Smooth muscle cell (in vitro differentiated cells): ENCODE measurements around the genes TPRG1 and MB21D2.

DNA sequence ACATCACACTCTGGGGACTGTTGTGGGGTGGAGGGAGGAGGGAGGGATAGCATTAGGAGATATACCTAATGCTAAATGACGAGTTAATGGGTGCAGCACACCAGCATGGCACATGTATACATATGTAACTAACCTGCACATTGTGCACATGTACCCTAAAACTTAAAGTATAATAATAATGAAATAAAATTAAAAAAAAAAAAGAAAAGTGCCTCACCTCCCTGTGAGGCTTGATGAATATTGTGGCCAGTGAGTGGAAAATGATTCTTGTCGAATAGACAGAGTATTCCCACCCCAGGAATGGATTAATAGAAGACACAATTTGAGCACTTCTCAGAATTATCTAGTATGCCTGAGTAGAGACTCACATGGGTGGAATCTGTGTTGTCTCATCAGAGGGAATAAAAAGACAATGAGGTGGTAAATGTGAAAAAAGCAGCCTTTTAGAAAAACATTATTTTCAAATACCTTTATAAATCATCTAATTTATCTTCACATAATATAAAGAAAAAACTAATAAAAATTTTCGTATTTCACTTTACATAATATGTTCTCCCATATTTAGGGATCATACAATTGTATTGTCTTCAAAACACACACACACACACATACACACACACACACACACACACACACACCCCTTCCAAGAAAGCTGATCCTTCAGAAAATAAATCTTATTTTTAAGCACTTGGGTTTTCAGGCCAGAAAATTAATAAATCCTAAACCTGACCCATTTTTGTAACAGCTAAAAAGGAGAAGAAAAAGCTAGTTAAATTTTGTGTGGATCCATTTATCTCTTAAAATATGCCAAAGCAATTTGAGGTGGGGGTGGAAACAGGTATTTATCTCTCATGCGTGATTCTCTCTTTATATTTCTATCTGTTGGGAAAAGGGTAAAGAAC, 285.4 kb upstream of the TPRG1 start:
- RAMPAGE, long total RNA = no peak

GRCh38 chr3:188955982-188956416, 215.8 kb upstream of the TPRG1 start:
- RAMPAGE, long total RNA = no peak

DNA sequence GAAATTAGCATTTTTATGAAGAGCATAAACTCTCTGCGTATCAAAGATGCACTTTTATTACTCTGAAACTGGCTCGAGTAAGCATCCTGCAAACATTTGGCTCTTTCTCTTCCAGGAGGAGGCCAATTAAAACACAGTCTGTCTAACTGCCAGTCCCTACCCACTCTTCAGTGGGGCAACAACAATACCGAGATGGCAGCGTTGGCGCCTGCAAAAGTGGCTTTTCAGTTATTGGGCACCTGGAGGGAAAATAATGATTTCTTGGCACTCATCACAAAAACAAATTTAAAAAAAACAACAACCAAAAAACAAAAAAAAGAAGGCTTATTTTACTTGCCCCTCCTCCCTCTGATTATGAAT, 192.4 kb upstream of the TPRG1 start:
- RAMPAGE, long total RNA = no peak

GRCh38 chr3:189171601-189172290, at the start of gene TPRG1:
TPRG1 (plus strand) TSS chr3:189171971.
- RAMPAGE, long total RNA = no peak

- RAMPAGE, long total RNA = no peak
These were observed 98.5 kb downstream of the TPRG1 start for GRCh38 chr3:189270135-189270862.

GRCh38 chr3:189276772-189277691, 105.3 kb downstream of the TPRG1 start:
- RAMPAGE, long total RNA = no peak

DNA sequence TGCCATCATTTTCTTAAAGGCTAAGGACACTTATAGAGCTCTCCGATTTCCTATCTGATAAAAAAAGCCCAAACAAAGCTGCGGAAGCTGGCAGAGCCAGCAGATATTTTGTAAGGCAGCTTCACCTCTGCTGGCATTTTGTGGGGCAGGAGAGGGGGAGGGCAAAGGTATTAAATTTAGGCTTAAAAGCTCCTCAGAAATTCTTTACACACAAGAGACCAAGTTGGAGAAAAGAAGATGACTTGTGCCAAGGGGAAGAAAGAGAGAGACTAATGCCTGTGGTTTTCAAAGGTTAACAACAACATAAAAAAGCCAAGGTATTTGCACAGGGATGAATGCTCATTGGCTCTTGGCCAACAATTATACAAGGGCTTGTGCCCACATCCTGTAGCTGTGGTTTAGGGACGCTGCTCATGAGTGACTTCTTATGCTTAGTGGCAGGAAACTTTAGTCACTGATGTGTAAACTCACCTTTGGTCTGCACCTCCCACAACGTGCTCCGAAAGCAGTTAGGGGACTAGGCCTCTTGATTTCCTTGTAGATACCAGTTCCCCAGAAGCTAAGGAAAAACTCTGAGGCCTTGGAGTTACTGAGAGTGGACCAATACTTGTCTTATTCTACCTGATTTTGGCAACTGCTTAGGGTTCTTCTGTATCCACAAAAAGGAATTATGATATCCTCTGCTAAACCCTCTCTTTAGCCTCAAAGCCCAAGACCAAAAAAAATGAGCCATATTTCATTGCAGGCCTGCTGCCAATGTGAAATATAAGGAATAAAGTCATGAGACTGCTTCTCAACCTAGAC, 152.9 kb downstream of the TPRG1 start:
- RAMPAGE, long total RNA = no peak

DNA sequence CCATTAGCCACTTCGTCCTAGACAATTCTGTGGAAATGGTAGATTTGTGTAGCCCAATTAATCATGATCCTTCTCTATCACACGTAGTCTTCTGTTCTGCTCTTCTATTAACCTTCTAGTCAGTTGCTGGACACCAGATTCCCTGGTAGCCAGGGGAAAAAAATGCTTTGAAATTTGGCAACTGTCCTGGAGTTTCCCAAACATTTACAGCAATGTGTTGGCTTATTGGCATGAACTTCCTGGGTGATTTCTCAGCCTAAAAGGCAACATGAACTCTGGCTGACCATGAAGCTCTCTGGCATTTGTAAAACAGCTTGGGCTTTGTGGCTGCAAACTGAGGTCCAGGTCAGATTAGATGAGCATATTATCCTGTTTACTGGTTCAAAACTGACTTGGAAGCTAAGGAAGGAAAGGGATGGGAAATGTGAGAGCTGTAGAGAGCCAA, 139.1 kb downstream of the P3H2 start:
- RAMPAGE, long total RNA = no peak

GRCh38 chr3:190101217-190102145, 19.2 kb downstream of the P3H2 start:
- RAMPAGE, long total RNA = no peak

GRCh38 chr3:190119373-190120040, 1.2 kb downstream of the P3H2 start:
- RAMPAGE, long total RNA = no peak

DNA sequence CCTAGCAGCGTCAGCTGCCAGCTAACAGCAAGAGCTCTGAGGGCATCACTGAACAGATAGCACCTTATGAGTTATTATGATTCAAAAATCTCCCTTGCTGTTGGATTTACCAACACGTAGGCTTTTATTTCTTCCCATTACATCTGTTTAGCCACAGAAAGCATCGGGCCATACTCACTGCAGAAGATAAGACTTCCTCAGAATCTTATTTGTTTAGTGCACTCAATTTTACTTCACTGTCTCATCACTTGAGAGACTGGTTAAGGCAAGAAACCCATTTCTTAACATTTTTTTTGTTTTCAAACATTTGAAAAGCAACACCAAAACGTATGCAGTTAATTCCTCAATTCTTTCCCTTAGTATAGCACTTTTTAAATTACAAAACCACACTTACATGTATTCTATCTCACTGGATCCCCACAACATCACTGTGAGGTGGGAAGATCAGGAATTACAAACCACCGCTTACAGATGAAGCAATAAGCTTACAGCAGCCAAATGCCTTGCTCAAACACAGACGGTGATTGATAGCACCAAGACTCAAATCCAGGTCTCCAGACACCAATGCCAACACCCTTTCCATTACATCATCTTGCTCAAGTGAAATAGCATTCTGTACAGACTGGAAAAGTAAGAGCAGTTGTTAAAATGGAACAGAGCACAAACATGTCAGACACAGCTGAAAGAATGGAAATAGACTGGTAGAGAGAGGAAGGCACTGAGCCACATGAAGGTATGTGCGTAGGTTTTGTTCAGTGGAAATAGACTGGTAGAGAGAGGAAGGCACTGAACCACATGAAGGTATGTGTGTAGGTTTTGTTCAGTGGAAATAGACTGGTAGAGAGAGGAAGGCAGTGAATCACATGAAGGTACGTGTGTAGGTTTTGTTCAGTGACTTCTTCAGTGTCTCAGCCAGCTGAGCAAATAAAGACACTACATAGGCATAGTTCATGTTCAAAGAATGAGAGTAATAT, 15.9 kb downstream of the CLDN1 start:
- RAMPAGE, long total RNA = no peak

DNA sequence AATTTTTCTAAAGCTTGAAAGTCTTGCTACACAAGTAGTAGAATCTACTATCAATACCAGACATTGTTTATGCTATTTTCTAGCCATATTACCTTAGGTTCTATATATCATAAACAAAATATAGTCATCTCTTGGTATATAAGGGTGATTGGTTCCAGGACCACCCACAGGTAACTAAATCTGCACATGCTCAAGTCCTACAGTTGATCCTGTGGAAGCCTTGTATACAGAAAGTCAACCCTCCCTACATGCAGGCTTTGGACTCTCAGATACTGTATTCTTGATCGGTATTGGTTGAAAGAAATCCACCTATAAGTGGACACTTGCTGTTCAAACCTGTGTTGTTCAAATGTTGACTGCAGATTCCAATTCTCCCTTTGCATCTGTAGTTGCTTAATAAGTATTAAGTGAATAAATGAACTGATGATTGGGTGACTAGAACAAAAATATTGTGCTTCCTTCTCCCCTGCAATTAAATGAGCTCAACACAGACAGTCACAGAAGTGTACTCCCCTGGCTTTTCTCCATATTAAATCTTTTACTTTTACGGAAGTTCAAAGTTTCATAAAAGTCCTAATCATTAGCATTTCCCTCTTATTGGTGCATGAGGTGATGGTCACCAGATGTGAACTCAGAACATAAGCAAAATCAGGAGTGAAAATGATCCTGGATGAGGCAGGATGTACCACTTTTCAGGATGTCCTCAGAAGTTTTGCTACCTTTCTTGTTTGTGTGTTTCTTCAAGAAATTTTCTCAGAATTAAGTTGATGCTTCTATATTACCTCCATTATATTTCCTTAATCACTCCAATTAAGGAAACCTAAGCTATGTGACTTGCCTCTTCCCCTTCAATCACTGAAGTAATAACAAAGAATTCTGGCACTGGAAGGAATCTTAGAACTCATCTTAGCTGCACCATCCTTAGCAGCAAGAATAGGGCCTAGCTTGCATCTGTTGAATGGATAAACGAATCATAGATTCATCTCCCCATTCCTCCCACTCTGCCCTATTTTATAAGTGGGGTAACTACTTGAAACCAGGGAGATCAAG, 4.4 kb downstream of the CLDN1 start:
- RAMPAGE, long total RNA = no peak

DNA sequence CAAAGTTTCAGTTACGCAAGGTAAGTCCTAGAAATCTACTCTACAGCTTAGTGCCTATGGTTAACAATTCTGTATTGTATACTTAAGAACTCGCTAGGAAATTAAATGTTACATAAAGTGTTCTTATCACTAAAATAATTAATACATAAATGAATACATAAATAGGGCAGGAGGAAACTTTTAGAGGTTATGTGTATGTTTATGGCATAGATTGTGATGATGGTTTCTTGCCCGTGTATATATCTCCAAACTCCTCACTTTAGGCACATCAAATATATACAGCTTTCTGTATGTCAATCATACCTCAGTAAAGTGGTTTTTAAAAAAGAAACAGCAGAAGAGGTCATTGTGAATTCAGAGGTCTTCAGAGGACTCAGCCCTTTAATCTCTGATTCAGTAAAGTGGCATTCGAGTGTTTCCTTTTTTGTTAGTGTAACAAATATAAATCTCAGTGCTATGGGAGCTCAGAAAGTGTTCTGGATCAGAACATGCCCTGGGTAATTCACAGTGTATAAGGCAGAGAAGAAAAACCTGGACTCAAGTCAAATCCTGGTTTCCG, 66.9 kb downstream of the IL1RAP start:
- RAMPAGE, long total RNA = no peak

DNA sequence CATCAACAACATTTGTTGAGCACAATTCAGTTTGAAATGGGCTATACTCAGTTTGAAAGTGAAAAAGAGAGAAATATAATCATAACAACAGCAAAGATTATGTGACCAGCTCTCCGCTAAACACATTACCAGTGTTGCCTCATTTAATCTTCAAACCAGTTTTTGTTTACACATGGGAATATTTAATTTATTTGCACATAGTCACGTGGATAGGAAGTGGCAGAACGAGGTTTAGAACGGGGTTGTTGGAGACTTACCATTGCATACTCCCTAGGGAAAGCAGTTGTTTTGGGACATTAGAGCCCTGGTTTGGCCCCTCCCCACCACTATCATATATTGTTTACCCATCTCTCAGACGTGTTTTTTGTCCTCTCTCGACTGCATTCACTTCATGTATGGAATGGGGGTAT, 77.2 kb downstream of the IL1RAP start:
- RAMPAGE, long total RNA = no peak

- RAMPAGE, long total RNA = no peak
These were observed 101.1 kb downstream of the IL1RAP start for GRCh38 chr3:190614718-190615568.

DNA sequence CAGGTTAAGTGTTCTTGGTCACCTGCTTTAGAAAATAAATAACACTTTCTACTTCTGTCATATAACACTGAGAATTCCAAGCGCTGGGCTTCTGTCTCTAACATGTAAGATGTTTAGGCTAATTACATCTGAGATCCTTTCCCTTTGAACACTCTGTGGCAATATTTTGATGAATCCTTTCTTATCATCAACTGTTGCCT, 31.4 kb upstream of the CCDC50 start:
- RAMPAGE, long total RNA = no peak

DNA sequence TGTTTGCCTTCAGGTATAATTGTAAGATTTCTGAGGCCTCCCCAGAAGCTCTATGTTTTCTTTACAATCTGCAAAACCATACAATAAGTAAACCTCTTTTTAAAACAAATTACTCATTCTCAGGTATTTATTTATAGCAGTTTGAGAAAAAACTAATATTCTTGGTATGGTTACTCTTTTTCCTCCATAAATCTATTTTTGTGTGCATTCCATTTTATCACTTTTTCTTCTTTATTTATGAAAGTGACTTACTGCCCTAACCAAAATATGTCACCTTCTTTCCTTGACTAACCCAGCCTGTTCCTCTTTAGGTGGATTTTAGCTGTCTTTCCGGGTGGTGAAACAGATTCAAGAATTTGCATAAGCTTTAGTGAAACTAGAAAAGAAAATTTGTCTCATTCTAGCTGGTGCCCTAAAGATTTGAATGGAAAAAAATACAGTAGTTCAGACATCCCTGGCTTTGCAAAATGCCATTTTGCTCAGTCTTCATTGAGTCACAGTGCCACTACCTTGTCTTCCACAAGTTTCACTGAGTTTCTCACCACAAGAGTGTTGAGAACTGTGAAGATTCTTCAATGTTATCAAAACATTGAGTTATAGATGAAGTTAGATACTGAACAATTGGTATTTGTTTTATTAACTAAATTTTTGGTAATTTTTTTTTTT, 28.2 kb upstream of the CCDC50 start:
- RAMPAGE, long total RNA = no peak

DNA sequence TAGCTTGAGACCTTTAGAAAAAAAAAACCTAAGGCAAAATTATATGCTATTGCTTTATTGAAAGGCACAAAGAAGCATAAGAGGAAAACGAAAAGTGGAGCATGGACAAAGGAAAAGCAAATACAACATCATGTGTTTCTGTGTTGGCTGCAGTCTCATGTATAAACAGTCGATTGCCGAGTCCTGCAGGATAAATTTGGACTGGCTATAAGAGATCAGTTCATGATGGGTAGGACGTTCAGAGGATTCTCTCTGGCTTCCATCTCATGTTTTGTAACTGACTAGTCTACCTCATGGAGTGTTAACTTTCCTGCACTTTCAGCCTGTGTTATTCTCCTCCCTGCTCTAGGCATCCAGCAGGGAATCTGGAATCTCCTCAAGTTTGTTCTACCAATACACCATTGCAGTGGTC, 21.8 kb upstream of the CCDC50 start:
- RAMPAGE, long total RNA = no peak

DNA sequence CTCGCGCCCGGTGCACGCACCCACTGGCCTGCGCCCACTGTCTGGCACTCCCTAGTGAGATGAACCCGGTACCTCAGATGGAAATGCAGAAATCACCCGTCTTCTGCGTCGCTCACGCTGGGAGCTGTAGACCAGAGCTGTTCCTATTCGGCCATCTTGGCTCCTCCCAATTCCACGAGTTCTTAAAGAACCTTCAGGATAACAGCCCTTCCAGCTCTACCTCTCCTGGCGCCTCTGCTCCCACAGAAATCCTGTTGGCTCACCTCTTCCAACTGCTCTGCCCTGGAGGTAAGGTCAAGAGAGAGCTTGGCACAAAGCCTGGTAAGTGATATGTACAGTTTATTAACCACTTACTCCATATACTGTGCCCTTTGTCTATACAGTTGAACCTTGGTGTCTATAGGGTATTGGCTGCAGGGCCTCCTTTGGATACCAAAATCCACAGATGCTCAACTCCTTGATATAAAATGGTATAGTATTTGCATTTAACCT, 17.8 kb upstream of the FGF12 start:
- RAMPAGE, long total RNA = no peak

GRCh38 chr3:192917745-192918527, at the start of gene MB21D2:
MB21D2 (minus strand) TSS chr3:192917856.
- RAMPAGE, long total RNA = no peak